ENCODE results near the gene CENPJ.

DNA sequence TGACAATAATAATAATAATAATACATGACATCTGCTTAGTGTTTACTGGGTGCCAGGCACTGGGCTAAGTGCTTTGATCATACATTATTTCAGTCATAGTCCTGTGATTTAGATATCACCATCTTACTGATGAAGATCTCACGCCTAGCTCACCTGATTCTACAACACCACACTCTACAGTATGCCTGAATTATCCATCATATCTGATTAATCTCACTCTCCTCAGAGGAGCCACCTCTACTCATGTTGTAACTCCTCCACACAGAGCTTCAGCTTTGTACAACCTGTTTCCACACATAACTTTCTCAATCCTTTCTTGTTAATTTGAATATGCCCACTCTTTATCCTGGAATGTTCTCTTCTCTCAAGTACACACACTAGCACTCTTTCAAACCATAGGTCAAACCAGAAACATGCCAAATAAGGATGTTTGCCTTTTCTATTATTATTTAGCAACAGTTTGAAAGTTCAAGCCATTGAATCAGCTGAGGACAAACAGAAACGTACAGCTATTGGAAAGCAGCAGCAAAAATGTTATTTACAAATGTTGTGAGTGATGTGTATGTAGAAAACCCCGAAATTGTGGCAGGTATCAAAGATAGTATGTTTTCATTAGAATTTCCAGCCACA lies 110.4 kb downstream of the MIPEP start:
- PRO-cap = no peak

GRCh38 chr13:23966646-23966869 lies 77.4 kb upstream of the MIPEP start:
- PRO-cap = no peak

DNA sequence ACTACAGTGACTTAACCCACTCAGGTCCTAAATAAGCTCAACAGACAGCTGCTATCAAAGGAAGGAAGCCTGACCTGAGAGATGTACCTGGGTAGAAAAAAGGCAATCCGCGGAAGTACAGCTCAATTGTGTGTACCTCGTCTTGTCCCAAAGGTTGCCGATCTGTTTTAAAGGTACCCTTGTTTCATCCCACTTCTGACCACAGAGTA lies 77.6 kb upstream of the MIPEP start:
- PRO-cap = no peak

DNA sequence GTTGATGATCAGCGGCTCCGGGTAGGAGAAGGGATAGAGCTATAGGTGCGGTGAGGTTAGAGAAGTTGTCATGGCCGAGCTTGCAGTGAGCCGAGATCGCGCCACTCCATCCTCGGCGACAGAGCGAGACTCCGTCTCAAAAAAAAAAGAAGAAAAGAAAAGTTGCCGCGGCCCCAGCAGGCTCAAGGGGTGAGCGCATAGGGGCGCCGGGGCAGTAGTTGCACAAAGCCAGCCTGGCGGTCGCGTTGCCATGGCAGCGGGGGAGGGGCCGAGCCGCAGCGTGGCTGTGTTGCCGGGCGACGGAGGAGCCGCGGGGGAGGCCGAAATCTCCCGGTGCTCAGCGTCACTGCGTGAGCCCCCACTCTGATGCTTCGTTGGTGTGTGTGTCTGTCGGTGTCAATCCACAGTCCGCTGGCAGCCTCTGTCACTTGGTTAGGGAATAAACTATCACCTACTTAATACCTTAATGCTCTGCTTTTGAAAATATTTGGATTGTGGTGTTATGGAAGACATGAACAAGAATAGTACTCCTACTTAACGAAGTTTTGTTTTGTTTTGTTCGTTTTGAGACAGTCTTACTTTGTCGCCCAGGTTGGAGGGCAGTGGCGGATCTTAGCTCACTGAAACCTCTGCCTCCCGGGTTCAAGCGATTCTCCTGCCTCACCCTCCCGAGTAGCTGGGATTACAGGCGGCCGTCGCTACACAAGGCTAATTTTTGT lies 91.0 kb upstream of the MIPEP start:
- PRO-cap = no peak

- PRO-cap = no peak
Measured at GRCh38 chr13:24166835-24167529, 6.5 kb downstream of the SPATA13 start.

- PRO-cap = no peak
Measured at GRCh38 chr13:24183743-24184239, 23.3 kb downstream of the SPATA13 start.

- PRO-cap = no peak
Measured at GRCh38 chr13:24184843-24185423, 24.4 kb downstream of the SPATA13 start.

- PRO-cap = no peak
Measured at GRCh38 chr13:24217956-24218429, 57.5 kb downstream of the SPATA13 start.

DNA sequence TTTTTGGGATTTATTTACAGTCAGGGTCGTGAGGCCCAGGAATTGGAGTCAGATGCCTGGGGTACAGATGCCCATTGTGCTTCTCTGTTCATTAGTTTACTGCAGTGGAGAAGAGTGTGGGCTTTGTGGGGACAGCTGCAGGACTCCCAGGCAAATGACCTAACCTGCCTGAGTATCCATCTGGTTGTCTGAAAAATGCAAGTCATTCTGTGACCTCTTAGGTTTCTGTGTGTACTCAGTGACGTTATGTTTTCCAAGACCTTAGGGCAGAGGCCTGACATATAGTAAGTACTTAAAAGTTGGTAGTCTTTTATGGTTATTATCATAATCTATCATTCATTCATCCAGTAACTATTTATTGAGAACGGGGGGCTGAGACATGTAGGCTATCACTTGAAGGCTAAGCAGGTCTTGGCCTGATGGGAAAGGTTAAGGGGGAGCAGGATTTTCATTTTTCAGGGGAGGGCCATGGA lies 60.6 kb downstream of the SPATA13 start:
- PRO-cap = no peak

- PRO-cap = no peak
Measured at GRCh38 chr13:24506156-24506670, 6.4 kb downstream of the PARP4 start.

DNA sequence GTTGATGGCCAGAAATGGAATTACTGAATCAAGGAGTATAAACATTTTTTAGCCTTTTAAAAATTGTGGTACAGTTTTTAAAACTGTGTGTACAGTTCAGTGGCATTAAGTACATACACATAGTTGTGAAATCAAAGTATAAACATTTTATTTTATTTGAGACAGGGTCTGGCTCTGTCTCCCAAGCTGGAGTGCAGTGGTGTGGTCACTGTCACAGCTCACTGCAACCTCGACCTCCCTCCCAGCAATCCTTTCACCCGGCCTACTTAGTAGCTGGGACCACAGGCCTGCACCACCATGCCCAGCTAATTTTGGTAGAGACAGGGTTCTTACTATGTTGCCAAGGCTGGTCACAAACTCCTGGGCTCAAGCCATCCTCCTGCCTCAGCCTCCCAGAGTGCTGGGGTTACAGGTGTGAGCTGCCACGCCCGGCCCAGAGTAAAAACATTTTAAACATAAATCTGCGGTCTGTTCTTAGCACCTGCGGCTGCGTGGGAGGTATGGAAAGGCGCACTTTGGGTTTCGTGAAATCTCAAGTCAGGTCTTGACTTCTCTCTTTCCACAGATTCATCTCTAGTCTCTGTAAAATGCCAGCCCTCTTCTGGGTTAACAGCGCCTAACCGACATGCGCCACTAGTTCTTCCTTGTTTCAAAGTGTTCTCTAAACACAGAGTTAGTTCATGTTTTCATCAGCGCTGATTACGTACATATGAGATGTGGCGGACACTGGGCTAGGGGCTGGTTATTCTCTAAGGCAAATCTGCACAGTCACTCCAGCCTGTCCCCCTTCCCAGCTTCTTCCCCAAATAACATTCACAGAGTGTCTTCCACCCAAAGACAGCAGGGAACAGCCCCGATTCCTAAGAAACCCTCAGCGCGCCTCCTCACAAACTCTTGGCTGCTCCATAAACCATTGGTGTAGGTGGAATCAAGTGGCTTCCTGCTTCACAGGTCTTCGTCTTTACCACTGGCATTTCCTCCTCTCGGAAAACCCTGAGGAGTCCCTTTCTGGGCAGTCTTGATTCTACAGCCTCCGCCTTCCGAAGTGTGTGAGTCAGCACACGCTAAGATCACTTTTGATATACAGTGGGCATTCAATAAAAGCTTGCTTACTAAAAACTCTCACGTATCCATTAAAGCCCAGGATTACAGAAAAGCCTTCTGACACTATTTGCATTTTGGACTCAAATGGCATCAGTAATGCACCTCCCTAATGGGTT lies 1.5 kb downstream of the PARP4 start:
- PRO-cap = no peak

GRCh38 chr13:24922149-24923256 lies at the start of gene CENPJ:
Gene CENPJ, minus strand, starts transcription at chr13:24922861.
- PRO-cap = bidirectional peak, plus-strand start at chr13:24922978, minus-strand start at chr13:24922910

DNA sequence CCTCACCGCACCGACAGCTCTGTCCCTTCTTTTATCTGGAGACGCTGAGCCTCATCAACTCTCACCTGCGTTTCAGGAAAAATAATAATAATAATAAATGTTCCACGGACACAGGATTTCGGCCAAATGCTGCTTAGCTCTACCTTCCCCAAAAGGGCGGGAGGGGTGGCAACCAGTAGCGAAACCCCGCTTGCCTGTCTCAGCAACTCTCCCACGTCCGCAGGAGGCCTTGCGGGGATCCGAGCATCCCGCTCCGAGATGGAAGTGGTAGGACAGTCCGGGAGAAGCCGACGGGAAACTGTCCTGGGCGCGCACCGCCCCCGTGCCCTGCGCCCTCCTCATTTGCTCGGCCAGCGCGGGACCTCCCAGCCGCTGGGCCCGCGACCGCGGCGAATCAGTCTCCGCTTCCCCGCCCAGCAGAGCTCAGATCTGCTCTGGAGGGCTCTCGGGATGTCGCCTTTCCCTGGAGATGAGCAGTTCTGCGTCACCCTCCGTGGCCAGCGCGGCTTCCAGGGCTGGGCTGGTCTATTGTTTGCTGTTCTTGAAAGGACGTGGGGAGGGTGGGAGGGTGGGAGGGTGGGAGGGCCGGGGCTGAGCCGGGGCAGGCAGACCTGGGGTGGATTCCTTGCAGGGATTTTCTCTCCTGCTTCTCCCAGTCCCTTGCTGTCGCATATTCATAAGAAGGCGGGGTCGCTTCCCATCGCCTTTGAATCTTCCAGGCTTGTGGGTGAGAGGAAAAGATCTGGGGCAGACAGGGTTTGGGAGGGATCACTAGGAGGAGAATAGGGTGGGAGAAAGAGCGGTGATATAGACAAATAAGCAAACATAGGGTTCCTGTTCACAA lies 48.8 kb upstream of the PABPC3 start:
- PRO-cap = no peak

- PRO-cap = no peak
Measured at GRCh38 chr13:25170314-25171102, 1.6 kb downstream of the AMER2 start.

DNA sequence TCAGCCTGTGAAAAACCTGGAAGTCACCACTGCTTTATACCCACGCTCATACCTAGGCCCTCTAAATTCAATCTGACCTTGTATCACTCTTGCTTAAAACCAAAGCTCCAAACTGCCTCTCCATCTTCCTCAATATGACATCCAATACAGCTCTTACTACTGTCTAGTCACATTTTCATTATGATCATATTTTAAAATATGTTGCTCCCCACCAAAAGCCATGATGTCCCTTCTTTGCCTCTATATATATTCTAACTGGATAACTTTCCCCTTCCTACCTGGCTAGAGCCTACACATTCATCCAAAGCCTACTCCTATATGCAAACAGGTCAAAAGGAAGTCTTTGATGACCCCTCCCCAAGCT lies 53.8 kb downstream of the MTMR6 start:
- PRO-cap = no peak

DNA sequence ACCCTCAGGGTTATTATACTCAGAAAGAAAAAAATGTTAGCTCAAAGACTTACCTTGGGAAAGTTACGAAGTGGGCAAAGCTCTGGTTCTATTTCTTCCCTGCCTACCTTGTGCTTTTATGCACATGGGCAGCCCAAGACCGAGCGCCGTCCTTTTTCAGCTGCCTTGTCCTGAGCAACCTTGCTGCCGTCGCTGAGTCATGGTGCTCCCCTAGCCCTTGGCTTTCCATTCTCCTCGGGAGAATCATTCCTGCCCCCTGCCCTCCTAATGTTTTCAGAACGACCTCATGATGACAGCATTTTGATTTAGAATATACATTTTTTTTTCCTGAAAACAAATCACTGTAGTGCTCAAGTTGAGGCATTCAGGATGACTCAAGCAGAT lies 279.9 kb downstream of the SHISA2 start:
- PRO-cap = no peak

DNA sequence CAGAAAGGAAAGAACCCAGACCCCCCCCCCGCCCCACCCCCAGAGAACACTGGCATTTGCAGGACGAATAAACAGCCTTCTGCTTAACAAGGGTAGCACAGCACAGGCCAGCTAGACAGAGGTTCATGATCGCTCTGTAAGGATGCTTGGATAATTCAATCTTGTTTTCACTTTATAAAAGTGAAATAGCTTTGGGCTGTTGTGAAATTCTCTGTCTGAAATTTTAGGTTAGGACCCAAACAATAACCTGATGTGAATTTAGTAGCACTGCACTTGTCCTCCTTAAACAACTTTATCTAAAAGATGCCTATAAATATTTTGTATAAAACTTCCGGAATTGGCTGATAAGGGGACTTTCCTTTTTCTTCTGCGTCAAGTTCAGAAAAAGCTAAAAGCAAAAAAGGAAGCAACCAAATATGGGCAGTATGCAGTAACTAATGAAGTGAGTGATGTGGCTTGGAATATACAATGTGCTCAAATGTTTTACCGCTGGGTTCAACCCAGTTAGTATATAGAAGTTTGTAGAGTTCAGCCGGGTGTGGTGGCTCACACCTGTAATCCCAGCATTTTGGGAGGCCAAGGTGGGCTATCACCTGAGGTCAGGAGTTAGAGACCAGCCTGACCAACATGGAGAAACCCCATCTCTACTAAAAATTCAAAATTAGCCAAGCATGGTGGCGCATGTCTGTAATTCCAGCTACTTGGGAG lies 163.6 kb downstream of the SHISA2 start:
- PRO-cap = no peak

GRCh38 chr13:25906211-25906825 lies 145.5 kb downstream of the SHISA2 start:
- PRO-cap = no peak

GRCh38 chr13:26012025-26012868 lies 39.6 kb downstream of the SHISA2 start:
- PRO-cap = no peak

GRCh38 chr13:26424138-26424653 lies 133.3 kb upstream of the WASF3 start:
- PRO-cap = no peak